ENCODE measurements around a stretch of chr12.

- PRO-cap: no peak
- RAMPAGE, long total RNA: no peak
Measured at GRCh38 chr12:20445635-20446242, 77.4 kb downstream of the PDE3A start.

- PRO-cap: no peak
- RAMPAGE, long total RNA: no peak
Measured at GRCh38 chr12:21517410-21518170, 8.5 kb upstream of the SPX start.

DNA sequence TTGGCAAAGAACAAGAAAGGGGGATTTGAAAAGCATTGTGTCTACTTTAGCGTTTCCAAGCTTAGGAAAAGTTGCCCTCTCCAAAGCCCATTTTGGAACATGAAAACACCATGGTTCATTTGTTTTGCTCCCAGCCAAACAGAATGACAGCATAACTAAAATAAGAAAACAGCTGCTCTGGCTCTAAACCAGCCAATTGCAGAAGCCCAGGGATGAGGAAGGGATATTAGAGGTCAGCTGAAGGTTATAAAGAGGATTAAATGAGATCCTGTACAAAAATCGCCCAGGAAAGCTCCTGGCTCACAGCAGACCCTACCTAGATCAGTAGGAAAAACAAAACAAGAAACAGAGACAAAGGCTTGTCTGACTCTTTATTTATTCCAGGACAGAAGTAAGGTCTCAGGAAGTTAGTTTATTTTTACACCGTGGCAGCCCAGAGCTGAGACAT is 25.8 kb downstream of the SPX start:
- PRO-cap: no peak
- RAMPAGE, long total RNA: no peak

GRCh38 chr12:21615405-21615621 is 10.7 kb upstream of the GYS2 start:
- PRO-cap: no peak
- RAMPAGE, long total RNA: no peak

DNA sequence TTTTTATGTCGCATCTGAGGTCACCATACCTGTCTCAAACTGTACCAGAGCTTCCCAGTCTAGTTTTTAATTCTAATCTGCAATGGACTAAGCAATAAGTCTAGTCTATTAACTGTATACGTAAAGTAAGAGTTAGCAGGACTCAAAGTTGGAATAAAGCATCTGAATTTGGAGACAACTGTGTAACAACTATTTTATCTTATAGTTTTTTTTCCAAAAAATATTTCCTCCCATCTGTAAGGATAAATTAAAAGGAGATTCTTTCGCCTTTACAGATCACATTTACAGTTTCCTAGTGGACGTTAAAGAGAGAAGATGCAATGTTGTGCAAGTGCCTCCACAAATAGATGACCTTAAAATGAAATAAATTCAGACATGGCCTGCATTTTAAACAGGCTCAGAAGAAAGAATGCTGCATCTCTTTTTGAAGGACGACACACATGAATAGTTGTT is 1.6 kb downstream of the LDHB start:
- PRO-cap: no peak
- RAMPAGE, long total RNA: no peak

- PRO-cap: no peak
- RAMPAGE, long total RNA: no peak
Measured at GRCh38 chr12:21773086-21773819, 1.3 kb downstream of the KCNJ8 start.

DNA sequence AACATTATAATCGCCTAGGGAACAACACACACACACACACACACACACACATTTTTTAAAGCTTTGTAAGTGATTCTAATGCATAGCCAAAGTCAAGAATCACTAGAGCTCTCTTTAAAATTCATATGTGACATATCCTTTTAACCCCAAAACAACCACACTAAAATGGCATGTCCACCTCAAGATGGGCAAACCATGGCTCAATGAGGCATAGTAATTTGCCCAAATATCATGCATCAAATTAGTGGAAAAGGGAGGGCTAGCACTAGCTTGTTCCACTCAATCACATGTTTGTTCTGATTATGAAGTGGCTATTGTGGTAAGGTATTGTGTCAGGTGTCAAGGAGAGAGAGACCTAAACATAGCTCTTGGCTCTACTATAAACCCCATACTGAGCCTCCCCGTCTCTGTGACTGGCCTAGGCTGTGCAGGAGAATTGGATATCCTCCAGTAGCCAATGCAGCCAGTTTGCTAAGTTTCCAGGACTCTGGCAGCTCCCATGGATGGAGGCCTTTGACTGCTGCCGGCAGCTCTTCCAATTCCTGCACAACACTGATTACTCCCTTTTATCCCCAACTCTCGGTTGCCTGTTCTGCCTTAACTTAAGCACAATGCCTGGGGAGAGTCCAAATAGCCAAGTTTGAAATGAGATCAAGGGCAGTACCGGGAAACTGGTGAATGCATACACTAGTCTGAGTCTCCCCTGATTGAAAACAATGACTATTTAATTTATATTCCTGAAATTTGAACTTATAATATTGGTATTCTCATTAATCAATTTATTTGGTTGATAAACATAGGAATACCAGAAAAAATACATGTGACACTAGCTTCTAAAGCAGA is 59.3 kb downstream of the ABCC9 start:
- PRO-cap: no peak
- RAMPAGE, long total RNA: no peak

DNA sequence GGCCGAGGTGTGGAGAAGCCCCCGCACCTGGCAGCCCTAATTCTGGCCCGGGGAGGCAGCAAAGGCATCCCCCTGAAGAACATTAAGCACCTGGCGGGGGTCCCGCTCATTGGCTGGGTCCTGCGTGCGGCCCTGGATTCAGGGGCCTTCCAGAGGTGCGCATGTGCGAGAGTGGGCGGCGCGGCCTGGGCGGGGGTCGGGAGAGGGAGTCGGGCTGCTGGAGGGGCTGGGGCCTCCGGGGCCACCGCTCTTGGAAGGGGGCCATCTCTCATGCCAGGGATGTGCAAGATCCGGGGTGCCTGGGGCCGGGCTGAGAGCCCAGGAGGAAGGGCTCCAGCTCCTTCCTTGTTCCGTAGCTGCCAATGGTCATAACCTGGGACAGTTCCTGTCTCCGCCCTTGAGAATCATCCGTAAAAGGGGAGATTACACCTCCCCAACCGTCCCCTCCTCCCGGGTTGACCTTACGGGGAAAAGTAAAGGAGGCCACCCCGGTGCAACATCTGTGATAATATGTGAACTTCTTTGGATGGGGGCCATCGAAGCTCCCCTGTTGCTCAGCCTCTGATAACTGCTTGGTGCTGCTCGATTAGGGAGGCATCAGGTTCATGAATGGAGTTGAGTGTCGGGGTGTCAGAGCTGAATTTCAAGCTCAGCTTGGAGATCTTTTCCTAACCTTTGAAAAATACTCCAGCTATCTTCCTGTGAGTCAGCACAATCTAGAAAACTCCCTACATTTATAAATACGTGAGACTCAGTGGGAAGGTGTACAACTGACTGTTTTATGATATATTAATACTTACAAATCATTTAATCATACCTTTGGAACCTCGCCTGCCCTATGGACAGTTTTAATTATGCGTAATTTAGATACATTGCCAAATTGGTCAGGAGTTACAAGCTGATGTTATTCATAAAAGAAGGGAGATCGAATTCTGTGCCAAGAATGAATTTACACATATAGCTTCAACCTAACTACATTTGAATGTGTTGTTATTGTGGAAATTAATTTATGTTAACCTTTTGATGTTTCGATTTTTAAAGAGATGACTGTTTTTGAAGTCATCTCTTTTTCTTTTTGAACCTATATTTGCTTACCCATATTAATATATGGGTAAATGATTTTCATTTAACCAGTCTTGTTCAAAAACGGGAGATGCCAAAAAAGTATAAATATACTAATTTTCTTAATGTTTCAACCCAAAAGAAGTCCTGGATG is 799 bp downstream of the CMAS start:
- PRO-cap: no peak
- RAMPAGE, long total RNA: no peak

DNA sequence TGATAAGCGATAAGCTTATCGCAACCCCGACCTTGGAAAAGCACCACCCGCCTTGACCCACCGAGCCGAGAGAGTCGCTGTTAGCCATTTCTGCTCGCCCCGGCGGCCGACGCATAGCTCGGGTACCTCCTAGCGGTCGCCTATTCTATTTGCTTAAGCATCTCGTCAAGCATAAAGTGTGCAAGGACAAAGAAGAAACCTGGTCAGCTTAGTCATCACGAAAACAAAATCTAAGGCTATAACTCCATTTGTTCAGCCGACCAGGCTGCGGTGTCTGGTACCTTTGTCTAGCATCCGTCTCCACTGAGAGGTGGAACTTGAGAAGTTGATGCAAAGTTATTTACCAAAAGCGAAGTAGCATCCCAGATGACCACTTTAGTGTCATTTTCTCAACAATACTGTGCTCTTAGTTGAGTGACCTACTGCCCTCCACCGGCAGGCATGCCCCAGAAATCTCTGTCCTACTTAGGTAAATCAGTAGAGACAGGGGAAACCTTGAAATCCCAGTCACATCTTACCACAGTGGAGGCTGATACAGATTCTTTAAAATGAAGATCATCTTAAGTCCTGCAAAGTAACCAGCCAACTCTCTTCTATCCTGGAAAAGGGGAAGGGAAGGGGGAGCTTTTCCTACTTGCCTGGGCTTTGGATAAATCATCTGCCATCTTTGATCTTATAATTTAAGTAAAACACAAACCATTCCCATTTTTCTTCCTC is 1.2 kb upstream of the ST8SIA1 start:
- PRO-cap: no peak
- RAMPAGE, long total RNA: no peak

GRCh38 chr12:22436939-22437619 is 102.6 kb upstream of the ST8SIA1 start:
- PRO-cap: no peak
- RAMPAGE, long total RNA: no peak

DNA sequence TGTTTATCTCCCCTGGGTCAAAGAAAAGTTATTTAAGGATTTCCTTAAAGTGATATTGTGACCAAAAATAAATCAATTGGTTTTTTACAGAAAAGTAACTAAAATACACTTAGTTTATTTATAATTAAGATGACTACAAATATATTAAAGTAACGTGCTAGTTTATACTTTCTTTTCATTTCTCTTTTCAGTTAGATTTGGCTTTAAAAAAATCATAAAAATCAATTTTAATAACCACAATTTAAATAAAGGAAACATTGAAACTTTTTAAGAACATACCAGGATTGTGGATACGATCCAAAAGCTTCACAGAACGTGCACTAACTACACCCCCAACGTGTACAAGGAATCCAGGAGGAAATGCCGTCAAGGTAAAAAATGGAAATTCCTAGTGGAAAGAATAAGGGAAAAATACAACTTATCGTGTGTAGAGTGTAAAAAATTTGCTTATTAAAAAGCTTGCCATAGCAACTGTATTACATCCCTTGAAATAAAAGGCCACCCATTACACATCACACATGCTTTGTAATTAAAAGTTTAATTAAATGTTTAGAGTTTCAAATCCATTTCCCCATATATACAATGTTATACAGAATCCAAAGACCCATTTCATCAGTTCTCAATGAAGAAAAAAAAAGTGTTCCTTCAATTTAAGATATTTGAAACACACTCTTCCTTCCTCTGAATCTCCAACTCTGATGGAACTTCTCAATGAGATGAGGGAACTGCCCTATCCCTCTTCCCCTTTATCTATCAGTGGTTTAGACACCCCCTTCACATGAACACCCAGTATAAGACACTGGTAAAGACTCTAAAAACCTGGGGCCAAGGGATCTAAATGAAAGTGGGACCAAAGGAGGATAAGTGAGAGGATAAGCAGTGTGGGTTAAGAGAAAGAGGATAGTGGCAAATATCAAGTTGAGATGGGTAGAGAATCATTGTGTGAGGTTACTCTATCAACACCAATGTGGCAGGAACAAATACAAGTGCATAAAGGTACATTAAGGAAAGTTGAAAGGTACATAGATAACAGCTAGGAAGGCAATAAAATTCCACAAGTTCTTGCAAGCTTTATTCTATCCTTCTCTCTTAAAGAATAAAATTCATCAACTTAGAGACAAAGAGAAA is 37.5 kb downstream of the C2CD5 start:
- PRO-cap: no peak
- RAMPAGE, long total RNA: no peak

GRCh38 chr12:22658158-22658642 is 33.2 kb downstream of the ETNK1 start:
- PRO-cap: no peak
- RAMPAGE, long total RNA: no peak

DNA sequence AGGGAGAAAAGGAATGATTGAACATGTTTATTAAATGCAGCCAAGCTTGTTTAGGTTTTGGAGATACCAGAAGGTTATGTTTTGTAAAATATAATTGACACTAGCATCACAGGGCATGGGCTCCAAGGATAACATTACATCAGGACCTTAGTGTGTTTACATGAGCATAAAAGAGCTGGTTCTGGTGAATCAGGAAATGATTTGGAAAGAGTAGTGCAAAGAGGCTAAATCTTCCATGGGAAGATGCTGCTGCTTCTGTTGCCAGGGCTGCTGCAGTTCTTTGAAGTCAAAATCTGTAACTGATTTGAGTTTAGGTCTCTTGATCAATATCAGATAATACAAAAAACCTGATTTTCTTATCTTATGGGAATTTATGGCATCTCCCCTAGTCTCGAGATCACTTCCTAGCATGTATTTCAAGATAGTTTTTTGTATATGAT is 118.8 kb downstream of the ETNK1 start:
- PRO-cap: no peak
- RAMPAGE, long total RNA: no peak

- PRO-cap: no peak
- RAMPAGE, long total RNA: no peak
Measured at GRCh38 chr12:24038006-24038769, 88.7 kb upstream of the SOX5 start.

GRCh38 chr12:24933709-24934094 is 15.2 kb downstream of the BCAT1 start:
- PRO-cap: no peak
- RAMPAGE, long total RNA: no peak

DNA sequence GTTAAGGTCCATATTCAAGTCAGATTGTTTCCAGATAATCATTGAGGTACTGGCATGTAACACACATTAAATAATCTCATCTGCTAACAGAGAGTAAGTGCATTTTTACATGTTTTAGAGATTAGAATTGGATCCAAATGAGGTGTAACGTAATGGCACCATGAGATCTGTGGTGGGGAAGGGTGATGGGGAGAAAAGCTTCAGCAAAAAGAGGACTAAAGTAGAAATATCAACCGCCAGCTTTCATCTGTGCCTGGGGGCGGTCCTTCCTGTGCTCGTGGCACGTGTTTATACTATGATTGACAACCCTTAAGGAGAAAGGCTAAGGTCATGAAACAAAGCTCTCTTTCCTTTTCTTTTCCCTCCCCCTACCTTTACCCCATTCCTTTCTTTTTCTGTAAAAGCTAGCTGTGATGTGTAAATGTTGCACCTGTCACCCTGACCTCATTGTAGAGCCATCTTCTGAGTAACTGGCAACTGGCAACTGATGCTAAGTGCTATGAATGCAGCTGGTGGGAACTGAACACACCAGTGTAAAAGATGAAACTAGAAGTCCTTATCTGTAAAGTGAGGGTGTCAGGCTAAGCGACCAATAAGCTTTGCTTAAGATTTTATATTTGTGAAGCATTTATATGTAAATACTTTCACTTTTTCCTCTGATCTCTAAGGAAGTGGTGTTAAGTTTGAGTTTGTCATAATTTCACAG is 898 bp upstream of the IRAG2 start:
- PRO-cap: no peak
- RAMPAGE, long total RNA: no peak

GRCh38 chr12:25054580-25055182 is 2.2 kb downstream of the IRAG2 start:
- PRO-cap: no peak
- RAMPAGE, long total RNA: no peak

GRCh38 chr12:25244798-25245477 is 5.8 kb downstream of the KRAS start:
- PRO-cap: no peak
- RAMPAGE, long total RNA: no peak

- PRO-cap: no peak
- RAMPAGE, long total RNA: no peak
Measured at GRCh38 chr12:25249793-25250644, 710 bp downstream of the KRAS start.

DNA sequence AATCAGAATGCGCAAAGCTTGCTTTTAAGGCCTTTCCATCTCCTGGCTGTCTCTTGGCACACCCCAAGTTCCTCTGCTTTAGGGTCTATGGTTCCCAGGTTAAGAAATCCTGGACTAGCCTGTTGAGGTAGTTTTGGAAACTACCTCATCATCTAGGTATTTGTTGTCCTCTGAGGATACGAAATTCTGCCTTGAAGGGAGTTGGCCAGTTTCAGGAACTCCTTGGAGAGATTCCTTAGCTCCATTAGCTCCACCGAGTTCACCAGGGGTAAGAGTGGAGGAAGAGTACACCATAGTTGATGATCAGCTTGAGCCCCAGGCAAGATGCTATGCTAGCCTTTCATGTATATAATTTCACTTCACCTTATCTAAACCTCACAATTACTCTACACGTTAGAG is 96.9 kb upstream of the KRAS start:
- PRO-cap: no peak
- RAMPAGE, long total RNA: no peak